NCI-H460 (cell line): ENCODE data around the gene ATP6V1E1.

RAMPAGE:
- cytosol, long total RNA, result no peak
- long total RNA, result no peak
- nucleus, long total RNA, result no peak
These were observed 273 bp downstream of the POTEH start for GRCh38 chr22:15690109-15690488.

DNA sequence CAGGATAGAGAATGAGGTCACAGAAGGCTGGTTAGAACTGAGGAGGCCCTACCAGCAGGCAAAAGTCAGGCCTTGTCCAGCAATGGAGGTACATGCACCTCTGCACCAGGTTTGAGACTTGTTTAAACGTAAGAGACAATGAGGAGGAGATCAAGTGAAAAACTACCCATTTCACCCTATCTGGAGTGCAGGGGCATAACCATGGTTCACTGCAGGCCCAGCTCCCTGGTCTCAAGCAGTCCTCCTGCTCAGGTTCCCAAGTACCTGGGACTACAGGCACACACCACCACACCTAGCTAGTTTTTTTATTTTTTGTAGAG is 217 bp upstream of the CCT8L2 start:
RAMPAGE:
- cytosol, long total RNA, result no peak
- long total RNA, result no peak
- nucleus, long total RNA, result no peak

DNA sequence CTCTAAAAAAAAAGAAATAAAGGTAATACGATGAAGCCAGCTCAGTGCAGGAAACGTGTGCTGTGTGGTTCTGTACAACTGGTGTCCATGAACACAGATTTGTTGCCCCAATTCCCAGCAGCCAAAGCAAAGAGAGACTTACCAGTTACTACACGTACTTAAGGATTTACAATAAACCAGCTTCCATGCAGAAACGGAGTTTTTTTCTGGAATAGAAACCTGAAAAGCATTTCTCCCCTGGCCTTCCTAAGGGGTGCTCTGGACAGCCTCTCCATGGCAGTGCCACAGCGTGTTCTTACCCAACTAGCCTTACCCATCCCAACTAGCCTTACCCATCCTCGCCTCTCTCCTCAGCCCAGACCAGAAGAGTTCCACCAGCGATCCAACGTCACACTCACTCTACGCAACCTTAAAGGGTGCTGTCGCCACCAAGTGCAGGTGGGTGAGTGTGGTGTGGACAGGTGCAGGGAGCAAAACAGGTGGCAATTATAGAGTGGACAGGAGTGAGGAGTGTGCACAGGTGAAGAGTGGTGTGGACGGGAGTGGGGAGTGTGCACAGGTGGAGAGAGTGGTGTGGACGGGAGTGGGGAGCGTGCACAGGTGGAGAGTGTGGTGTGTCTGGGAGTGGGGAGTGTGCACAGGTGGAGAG is 17.9 kb downstream of the TMEM121B start:
RAMPAGE:
- cytosol, long total RNA, result no peak
- long total RNA, result no peak
- nucleus, long total RNA, result no peak

DNA sequence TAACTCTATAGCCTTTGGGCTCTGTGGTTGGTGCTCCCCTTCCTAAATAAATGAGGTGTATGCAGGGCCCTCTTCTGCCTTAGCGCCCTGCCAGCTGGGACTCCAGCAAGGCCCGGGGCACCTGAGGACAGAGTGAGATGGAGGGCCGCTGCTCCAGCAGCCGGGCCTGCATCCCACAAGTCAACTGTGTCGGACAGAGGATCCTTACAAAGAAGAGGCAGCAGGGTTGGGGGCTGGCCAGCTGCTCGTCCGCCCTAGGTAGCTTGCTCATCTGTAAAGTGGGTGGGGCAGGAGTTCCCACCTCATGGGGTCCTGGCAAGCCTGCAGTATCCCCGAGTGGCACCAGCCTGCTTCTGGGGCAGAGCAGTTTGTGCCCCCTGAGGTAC is 7.6 kb downstream of the TMEM121B start:
RAMPAGE:
- cytosol, long total RNA, result no peak
- long total RNA, result no peak
- nucleus, long total RNA, result no peak

DNA sequence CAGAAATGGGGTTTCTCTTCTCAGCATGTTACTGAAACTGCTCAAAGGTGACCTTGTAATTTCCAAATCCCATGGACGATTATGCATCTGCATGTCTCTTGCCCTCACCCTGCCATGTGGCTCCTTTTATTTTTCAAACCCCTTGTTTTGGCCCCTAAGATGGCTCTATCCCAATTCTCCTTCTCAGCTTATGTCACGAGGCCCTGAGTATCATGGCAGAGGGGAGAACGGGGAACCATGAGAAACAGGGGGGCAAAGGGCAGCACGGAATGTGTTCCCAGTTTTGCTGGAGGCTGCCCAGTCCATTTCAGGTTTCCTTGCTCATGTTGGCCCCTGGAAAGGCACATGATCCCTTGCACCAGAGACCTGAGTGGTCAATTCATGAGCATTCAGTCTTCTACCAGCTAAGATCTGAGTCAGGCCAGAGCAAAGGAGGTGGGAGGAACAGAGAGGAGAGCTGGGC is 16.1 kb downstream of the ADA2 start:
RAMPAGE:
- cytosol, long total RNA, result no peak
- long total RNA, result no peak
- nucleus, long total RNA, result no peak

DNA sequence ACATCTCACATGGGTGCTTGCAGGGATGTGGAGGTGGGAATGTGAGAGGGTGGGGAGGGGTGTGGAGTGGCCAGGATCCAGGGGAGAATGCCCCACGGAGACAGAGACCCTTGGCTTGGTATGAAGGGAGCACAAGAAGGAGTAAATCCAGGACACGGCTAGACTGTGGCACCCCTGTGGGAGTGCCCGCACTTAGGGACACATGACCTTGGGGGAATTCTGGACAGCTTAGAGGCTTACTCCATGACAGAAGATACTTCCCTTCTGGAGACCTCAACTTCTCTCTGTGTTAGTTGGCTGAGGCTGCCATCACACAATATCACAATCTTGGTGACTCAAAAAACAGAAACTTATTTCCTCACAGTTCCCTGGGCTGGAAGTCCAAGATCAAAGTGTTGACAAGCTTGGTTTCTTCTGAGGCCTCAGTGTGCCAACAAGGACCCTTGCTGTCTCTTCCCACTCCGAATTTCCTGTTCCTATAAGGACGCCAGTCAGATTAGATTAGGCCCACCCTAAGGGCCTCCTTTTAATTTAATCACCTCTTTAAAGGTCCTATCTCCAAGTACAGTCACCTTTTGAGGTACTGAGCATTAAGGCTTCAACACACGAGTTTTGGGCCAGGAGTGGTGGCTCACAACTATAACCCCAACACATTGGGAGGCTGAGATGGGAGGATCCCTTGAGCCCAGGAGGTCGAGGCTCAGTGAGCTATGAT is 22.8 kb upstream of the ADA2 start:
RAMPAGE:
- cytosol, long total RNA, result no peak
- long total RNA, result no peak
- nucleus, long total RNA, result no peak

DNA sequence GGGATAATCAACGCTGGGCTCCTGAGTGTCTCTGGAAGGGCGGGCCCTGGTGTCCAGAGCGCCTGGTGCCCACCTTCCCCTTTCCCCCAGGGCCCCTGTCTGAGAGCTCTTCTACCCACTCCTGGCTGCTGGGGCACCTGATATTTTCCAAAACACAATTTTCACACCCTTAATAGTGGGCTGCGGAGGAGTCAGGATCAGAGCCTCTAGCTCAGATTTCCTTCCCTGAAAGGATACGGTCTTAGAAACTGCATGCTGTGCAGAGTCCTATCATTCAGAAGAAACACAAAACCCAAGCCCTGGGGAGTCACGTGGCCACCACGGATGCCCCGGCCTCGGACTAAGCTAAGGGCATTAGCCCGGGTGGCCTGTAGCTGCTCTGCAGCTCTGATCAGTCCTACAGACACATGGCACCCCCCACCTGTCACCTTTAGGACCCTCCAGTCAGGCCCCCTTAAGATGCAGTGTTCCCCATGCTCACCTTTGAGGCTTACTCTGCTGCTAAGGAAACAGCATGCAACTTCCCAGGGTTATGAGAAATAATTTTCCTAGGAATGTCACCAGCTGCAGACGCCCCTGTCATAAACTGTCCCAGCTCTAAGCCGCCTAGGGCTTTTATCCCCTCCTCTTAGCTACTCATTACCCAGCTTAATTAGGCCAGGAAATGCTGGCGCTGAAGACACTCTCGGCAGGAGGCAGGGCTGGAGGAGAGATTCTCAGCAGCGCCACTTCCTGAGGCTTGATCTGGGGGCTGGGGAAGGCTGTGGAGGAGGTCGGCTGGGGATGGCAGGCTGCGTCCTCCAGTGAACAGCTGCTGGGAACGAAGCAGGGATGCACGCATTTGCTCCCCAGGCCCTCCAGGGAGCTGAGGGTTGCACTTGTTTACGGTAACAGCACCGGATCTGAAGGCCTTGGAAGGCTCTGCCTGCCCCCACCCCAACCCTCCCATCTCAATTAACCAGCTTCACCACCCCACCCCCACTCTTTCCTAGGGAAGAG is 47.1 kb upstream of the ADA2 start:
RAMPAGE:
- cytosol, long total RNA, result no peak
- long total RNA, result no peak
- nucleus, long total RNA, result no peak

DNA sequence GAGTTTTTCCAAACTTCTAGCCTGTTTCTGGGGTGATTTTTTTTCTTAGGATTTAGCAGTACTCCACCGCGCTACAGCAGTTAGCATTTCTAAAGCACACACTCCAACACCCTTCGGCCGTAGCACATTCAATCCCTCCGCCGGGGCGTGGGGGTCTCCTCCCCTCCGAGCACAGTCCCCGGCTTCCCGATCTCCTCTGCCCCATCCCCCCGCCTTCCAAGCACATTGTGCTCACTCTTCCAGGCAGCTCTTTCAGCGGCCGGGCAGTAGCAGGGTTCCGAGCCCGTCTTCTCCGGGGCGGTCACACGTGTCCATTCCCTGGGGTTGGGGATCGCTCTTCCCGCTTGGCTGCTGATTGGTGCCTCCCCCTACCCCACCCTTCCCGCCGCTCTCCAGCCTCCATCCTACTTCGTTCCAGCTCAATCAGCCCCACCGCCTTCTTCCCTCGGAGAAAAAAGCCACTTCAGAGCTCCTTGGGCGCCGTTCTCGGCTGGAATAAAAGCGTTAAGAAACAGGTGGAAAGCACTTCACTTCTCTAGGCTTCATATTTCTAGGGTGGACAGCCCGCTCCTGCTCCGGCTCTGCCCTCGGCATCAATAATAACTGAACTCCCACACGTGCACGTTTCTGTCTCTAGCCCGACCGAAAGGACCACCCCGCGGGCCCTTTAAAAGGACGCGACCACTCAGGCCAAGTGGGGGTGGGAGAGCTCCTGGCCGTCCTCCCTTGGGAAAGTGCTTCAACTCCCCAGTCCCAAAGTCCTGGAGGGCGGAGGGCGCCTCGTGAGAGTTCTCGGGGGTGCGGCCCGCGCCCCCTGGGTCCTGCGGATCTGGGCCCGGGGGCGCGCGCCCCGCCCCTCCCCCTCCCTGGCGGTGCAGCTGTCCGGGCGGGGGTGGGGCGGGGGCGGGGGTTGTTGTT is 539 bp upstream of the CECR2 start:
RAMPAGE:
- cytosol, long total RNA, result no peak
- long total RNA, result no peak
- nucleus, long total RNA, result no peak

GRCh38 chr22:17436884-17437448 is 67.7 kb downstream of the CECR2 start:
RAMPAGE:
- cytosol, long total RNA, result no peak
- long total RNA, result no peak
- nucleus, long total RNA, result no peak

DNA sequence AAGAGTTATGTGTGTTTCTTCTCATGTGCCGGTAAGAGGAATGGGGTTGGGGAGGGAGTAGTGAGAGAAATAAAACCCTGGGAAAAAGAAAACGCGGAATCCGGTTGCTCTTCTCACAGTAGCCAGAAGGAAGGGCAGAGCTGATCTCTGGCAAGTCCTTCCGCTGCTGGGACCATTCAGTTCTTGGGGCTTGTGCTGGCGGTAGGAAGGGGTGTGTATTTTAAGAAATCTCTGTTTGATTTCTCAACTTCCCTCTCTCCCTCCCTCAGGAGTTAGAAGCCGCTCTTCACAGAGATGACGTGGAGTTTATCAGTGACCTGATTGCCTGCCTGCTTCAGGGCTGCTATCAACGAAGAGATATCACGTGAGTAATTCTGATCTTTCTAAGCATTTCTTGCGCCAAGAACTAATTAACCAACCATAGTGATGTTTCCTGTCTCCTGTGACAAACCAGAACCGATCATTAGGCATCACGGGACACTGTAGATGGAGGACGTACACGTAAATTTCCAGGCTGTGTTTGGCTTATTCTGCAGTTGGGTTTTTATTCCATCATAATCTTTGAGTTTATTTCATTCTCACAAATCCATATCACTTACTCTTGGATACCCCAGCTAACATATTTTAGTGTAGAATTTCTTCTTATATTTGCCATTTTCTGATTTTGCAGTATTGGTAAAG is 85.8 kb upstream of the SLC25A18 start:
RAMPAGE:
- cytosol, long total RNA, result no peak
- long total RNA, result start-site peak on the plus strand centred at position 295 of the sequence, 41 bp wide, 8 and 35 reads in 2 replicates
- nucleus, long total RNA, result no peak

GRCh38 chr22:17563749-17564498 is 626 bp downstream of the SLC25A18 start:
RAMPAGE:
- cytosol, long total RNA, result no peak
- long total RNA, result no peak
- nucleus, long total RNA, result no peak

DNA sequence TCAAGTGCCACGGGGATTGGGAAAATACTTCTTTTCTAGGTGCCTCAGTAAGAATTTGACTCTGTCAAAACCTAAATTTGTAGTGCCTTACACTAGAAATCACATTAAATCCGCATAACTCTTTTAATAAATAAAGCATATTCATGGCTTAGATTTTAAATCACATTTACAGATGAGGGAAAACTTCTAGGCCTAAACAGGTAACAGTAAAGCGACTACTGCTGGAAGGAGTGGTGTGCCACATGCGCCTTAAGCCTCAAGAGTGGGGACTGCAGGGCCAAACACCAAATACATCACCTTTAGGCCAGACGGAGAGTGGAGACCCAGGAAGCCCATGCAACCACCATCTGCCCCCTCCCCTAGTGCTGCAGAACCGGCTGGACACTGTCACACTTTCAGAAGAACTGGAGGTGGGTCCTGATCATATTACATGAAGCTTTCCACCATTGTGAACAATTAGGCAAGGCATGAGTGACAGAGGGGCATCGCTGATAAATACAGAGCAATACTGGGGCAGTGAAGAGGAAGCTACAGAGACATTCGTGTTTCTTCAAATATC is 28.8 kb downstream of the SLC25A18 start:
RAMPAGE:
- cytosol, long total RNA, result no peak
- long total RNA, result no peak
- nucleus, long total RNA, result no peak

DNA sequence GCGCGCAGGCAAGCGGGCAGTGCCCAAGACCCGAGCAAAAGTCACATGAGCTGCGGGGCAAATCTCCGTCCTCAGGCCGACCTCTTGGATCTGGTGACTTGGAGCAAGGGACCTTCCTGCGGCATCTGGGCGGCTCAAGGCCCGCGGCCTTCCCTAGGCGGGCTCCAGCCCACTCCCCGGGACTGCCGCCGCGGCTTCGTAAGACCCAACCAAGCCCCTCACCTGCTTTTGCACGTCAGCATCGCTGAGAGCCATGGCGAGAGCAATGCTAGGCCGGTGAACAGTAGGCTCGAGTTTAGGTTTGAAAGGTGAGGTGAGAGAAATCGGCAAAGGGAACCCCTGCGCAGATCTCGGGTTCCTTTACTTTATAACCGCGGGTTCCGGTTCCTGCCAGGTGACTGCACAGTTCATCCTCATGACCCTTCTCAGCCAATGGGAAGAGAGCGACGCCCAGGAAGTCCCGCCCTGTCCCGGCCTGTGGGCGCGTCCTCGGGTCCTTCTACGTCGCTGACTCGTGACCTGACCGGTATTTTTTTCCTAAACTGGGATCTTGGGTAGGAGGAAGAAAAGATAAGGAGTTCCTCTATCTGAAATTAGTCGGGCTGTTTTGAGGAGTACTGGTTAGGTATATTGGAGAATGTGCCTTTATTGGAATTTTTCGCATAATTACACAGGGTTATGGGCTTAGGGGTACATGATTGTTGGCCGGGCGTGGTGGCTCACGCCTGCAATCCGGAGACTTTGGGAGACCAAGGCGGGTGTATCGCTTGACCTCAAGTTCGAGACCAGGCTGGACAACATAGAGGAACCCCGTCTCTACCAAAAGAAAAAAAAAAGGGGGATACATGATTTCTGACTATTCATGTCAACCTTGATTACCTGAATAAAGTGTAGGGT is at the start of gene ATP6V1E1:
Gene ATP6V1E1, minus strand, starts transcription at position 369 of the 897 bp plus-strand sequence.
RAMPAGE:
- cytosol, long total RNA, result start-site peak on the minus strand centred at position 352 of the sequence, 48 bp wide, 860 and 695 reads in 2 replicates
- long total RNA, result start-site peak on the minus strand centred at position 356 of the sequence, 36 bp wide, 199 and 441 reads in 2 replicates
- nucleus, long total RNA, result start-site peak on the minus strand centred at position 350 of the sequence, 35 bp wide, 305 and 65 reads in 2 replicates

DNA sequence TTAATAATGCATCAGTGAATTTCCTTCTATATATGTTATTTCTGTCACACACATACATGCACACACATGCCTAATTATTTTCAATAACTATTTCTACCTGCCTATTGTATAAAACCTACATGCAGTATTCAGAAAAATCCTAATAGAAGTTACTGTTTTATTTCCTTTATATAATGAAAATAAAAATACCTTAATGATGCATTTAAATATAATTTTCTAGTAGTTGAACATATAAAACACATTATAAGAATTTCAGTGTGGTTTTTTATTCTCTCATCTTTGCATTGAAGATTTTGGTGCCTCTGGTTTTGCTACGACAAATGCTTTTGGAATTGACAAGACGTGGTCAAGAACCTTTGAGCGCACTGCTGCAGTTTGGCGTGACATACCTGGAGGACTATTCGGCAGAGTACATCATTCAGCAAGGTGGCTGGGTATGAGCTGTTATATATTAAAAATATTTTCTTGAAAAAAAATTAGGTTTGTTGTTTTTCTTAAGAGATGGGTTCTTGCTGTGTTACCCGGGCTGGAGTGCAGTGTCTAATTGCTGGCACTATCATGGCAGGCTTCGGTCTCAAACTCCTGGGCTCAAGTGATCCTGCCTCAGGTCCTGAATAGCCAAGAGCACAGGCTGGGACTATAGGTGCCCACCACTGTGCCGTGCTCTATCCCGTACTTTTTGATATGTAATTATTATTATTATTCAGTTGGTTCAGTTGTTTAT is 63.6 kb downstream of the BCL2L13 start:
RAMPAGE:
- cytosol, long total RNA, result no peak
- long total RNA, result no peak
- nucleus, long total RNA, result no peak

DNA sequence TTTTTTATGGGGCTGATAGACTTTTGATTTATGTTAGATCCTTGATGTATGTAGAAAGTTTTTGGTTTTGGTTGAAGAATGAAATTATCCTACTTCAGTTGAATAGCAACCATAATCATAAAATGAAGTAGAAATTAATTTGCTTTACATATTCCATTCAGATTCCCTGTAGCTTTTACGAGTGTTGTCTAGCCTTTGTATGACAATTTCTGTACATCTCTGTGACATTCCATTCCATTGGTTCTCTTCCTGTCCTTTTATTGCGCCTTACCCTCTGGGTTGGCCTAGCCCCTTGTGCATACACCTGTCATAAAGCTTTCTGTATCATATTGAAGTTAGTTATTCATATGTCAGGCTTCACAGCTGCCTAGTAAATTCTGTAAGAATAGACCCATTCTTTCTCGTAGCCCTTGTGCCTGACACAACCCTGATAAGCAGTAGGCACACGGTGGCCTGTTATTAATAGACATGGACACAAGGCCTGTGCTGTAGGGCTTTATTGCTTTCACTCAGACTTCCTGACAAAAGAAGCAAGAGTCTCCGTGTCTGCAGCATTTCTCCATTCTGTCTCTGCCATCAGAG is 49.6 kb downstream of the BID start:
RAMPAGE:
- cytosol, long total RNA, result no peak
- long total RNA, result no peak
- nucleus, long total RNA, result no peak

GRCh38 chr22:17749112-17749432 is 25.2 kb downstream of the BID start:
RAMPAGE:
- cytosol, long total RNA, result no peak
- long total RNA, result no peak
- nucleus, long total RNA, result no peak

GRCh38 chr22:17769053-17769252 is 5.3 kb downstream of the BID start:
RAMPAGE:
- cytosol, long total RNA, result no peak
- long total RNA, result no peak
- nucleus, long total RNA, result no peak

RAMPAGE:
- cytosol, long total RNA, result no peak
- long total RNA, result no peak
- nucleus, long total RNA, result no peak
These were observed 4.7 kb downstream of the BID start for GRCh38 chr22:17769283-17770351.

DNA sequence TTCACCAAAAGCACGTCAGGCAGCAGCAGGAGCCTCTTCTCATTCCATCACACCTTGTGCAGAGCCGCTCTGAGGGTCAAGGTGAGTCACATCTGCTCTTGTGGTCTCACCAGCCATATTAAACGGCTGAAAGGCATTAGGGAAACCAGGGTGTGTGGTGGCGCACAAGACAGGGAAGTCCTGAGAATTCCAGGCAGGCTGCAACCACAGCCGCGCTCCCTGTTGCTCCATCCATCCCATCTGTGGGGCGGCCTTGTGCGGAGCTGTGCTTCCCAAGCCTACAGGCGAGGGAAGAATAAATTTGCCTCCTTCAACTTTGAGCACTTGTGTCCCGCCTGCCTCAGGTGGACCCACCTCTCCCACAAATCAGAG is 38.9 kb upstream of the BID start:
RAMPAGE:
- cytosol, long total RNA, result no peak
- long total RNA, result no peak
- nucleus, long total RNA, result no peak

RAMPAGE:
- cytosol, long total RNA, result no peak
- long total RNA, result no peak
- nucleus, long total RNA, result no peak
These were observed 91.0 kb upstream of the BID start for GRCh38 chr22:17865217-17865655.